Endothelial cell of umbilical vein (primary cell): ENCODE data around the gene AXIN2.

- PRO-cap: bidirectional peak, plus-strand start at chr17:64147291, minus-strand start at chr17:64147136
CAGE:
- cytosol, long polyA minus RNA: no peak
- cytosol, long polyA plus RNA: no peak
- long polyA plus RNA: no peak
- nucleus, long polyA minus RNA: no peak
- nucleus, long polyA plus RNA: no peak
Measured at GRCh38 chr17:64147188-64147909, 17.4 kb upstream of the ERN1 start.

- PRO-cap: bidirectional peak, plus-strand start at chr17:64344594, minus-strand start at chr17:64344307
CAGE:
- cytosol, long polyA minus RNA: no peak
- cytosol, long polyA plus RNA: no peak
- long polyA plus RNA: no peak
- nucleus, long polyA minus RNA: no peak
- nucleus, long polyA plus RNA: no peak
Measured at GRCh38 chr17:64344070-64344986, 46.3 kb downstream of the PECAM1 start.

GRCh38 chr17:64369636-64370150 lies 21.0 kb downstream of the PECAM1 start:
- PRO-cap: unidirectional peak, minus-strand start at chr17:64369987
CAGE:
- cytosol, long polyA minus RNA: no peak
- cytosol, long polyA plus RNA: no peak
- long polyA plus RNA: no peak
- nucleus, long polyA minus RNA: no peak
- nucleus, long polyA plus RNA: no peak

GRCh38 chr17:64418495-64419009 lies 27.9 kb upstream of the PECAM1 start:
- PRO-cap: unidirectional peak, minus-strand start at chr17:64418745; unidirectional peak, minus-strand start at chr17:64418793
CAGE:
- cytosol, long polyA minus RNA: no peak
- cytosol, long polyA plus RNA: no peak
- long polyA plus RNA: no peak
- nucleus, long polyA minus RNA: no peak
- nucleus, long polyA plus RNA: no peak

DNA sequence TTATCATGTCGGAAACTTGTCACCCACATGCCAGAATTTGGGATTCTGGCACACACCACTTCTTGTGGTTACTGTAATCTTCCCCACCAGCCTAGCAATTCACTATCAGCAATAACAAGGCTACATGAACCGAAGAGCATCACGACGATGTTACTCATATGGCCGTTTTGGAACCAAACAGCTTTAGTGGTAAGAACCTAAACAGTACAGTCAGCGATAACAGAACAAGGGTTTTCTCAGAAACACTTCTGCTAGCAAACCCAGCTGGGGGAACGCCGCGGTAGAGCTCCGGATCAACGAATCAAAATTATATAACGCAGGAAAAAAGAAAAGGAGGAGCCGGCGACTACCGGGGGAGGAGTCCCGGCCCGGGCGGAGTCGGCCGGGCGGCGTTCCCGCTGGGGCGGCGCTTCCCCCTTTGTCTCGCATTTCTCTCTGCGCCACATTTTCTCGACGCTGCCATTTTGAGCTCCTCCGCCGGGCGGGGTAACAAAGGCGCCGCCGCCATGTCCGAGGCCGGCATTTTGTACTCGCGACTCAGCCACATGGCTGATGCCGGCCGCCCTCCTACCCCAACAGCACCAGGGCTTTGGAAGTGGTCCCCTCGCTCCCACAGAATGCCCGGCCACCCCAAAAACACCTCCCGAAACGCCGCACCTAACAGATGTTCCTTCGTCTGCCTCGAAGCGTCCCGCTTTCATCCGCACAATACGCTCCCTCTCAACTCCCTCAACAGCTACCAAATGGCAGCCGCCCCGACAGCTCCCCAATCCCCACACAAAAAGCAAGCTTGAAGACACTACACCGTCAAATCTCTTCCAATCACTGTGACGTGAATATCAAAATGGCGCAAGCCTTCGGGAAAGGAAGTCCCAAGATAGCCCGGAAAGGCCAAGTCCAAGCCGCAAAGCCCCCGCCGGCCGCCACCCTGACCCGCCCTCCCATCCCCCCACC lies 723 bp downstream of the DDX5 start:
- PRO-cap: bidirectional peak, plus-strand start at position 429 of the sequence, minus-strand start at position 437 of the sequence; unidirectional peak, minus-strand start at position 779 of the sequence
CAGE:
- cytosol, long polyA minus RNA: start-site peak on the minus strand centred at position 847 of the sequence, 5 bp wide, 24 reads
- cytosol, long polyA plus RNA: no peak
- long polyA plus RNA: no peak
- nucleus, long polyA minus RNA: start-site peak on the plus strand centred at position 47 of the sequence, 71 bp wide, 5 reads
- nucleus, long polyA plus RNA: no peak

DNA sequence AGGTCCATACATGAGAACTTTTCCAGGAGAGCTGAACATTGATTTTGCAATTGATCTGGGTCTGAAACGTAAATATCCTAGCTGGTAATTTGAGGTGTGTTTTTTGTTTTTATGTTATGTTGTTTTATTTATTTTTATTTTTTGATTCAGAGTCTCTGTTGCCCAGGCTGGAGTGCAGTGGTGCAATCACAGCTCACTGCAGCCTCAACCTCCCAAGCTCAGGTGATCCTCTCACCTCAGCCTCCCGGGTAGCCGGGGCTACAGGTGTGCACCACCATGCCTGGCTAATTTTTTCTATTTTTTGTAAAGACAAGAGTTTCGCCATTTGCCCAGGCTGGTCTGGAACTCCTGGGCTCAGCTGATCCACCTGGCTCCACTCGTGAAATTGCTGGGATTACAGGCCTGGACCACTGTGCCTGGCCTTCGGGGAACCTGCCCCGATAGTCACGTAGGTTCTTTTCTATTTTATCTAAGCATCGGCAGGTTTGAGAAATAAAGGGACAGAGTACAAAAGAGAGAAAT lies 3.7 kb downstream of the CEP95 start:
- PRO-cap: no peak
CAGE:
- cytosol, long polyA minus RNA: no peak
- cytosol, long polyA plus RNA: no peak
- long polyA plus RNA: no peak
- nucleus, long polyA minus RNA: no peak
- nucleus, long polyA plus RNA: no peak

- PRO-cap: no peak
CAGE:
- cytosol, long polyA minus RNA: no peak
- cytosol, long polyA plus RNA: no peak
- long polyA plus RNA: no peak
- nucleus, long polyA minus RNA: no peak
- nucleus, long polyA plus RNA: no peak
Measured at GRCh38 chr17:64808294-64809072, 110.8 kb downstream of the LRRC37A3 start.

DNA sequence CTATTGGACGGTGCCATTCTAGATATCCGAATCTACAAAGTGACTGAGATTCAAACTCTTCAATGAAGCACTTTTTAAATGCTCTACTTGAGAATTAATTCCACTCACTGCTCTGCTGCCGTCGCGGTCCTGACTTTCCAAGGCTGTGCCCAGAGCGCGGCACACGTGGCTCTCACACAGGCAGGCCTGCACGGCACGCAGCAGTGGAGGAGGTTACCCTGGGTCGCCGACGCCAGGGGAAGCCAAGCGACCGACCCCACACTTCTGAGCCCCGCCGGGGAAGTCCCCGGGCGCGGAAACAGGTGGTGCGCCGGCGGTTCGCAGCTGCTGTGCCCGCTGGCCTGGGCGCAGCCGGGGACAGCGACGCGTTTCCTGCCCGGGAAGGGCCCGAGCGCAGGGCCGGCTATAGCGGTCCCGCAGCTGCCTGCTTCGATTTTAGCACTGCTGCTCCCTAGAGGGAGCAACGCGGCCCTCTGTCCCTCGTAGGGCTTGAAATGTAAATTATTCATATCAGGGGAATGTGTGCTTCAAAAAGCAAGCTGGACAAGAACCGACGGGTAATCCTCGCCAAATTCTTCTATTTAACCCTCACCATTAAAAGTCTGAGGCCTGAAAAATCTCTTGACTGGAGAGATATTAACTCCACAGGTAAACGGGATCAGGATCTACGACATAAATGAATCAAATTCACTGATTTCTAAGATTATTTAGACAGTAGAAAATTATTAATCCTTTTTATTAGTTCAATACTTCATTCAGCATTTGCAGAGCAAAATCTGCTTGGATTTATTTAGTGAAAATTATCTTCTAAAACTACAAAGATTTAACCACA lies 46.6 kb upstream of the LRRC37A3 start:
- PRO-cap: bidirectional peak, plus-strand start at position 447 of the sequence, minus-strand start at position 300 of the sequence
CAGE:
- cytosol, long polyA minus RNA: no peak
- cytosol, long polyA plus RNA: no peak
- long polyA plus RNA: no peak
- nucleus, long polyA minus RNA: no peak
- nucleus, long polyA plus RNA: no peak

DNA sequence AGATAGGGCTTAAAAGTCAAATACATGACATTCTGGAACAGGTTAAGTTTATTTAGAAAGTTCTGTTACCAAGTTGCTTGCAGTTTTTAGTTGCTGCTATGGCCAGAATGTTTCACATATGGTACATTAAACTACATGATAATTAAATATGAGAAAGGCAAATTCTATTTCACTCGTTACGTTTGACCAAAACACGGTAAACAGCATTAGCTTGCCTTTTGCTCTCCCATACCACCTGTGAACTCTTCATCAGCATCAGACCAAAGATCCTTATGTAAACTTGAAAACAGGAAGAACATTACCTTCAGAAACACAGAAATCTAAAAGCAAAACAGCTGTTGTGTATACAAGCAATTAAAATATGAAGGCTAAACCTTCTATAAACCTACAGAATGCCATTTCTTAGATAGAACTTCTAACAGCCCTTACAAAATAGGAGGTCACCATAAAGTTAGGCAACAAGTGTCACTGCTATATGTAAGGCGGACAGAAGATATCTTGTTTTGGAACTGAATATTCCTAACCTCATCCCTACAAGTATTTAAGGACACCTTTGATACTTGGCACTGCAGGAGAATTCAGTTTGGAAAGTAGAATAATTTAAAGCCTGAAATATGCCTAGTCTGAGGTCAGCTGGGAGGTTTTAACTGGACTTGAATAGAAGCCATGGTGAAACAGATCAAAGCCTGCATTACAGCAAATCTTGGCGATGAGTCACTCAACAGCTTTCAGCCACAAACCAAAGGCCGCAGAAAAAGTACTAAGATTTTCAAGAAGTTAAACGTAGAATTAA lies 43.0 kb downstream of the GNA13 start:
- PRO-cap: no peak
CAGE:
- cytosol, long polyA minus RNA: no peak
- cytosol, long polyA plus RNA: no peak
- long polyA plus RNA: no peak
- nucleus, long polyA minus RNA: no peak
- nucleus, long polyA plus RNA: no peak

GRCh38 chr17:65017129-65017687 lies 39.3 kb downstream of the GNA13 start:
- PRO-cap: no peak
CAGE:
- cytosol, long polyA minus RNA: no peak
- cytosol, long polyA plus RNA: no peak
- long polyA plus RNA: no peak
- nucleus, long polyA minus RNA: no peak
- nucleus, long polyA plus RNA: no peak

DNA sequence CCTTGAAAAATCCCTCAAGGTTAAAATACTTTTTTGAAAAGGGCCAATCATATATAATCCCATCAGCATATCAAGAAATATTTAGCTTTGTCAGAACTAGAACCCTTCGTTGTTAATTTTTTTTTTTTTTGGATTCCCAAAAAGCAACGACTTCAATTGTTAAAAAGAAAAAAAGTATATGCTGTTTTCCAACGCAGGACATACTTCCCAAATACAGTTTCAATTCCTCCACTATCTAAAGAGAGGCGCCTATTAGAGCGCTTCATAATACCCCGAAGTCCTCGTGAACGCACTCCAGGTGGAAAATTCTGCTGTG lies 20.9 kb downstream of the GNA13 start:
- PRO-cap: no peak
CAGE:
- cytosol, long polyA minus RNA: no peak
- cytosol, long polyA plus RNA: no peak
- long polyA plus RNA: no peak
- nucleus, long polyA minus RNA: no peak
- nucleus, long polyA plus RNA: no peak

GRCh38 chr17:65099933-65101083 lies 36.9 kb upstream of the RGS9 start:
- PRO-cap: bidirectional peak, plus-strand start at chr17:65100812, minus-strand start at chr17:65100724
CAGE:
- cytosol, long polyA minus RNA: no peak
- cytosol, long polyA plus RNA: no peak
- long polyA plus RNA: no peak
- nucleus, long polyA minus RNA: no peak
- nucleus, long polyA plus RNA: no peak

DNA sequence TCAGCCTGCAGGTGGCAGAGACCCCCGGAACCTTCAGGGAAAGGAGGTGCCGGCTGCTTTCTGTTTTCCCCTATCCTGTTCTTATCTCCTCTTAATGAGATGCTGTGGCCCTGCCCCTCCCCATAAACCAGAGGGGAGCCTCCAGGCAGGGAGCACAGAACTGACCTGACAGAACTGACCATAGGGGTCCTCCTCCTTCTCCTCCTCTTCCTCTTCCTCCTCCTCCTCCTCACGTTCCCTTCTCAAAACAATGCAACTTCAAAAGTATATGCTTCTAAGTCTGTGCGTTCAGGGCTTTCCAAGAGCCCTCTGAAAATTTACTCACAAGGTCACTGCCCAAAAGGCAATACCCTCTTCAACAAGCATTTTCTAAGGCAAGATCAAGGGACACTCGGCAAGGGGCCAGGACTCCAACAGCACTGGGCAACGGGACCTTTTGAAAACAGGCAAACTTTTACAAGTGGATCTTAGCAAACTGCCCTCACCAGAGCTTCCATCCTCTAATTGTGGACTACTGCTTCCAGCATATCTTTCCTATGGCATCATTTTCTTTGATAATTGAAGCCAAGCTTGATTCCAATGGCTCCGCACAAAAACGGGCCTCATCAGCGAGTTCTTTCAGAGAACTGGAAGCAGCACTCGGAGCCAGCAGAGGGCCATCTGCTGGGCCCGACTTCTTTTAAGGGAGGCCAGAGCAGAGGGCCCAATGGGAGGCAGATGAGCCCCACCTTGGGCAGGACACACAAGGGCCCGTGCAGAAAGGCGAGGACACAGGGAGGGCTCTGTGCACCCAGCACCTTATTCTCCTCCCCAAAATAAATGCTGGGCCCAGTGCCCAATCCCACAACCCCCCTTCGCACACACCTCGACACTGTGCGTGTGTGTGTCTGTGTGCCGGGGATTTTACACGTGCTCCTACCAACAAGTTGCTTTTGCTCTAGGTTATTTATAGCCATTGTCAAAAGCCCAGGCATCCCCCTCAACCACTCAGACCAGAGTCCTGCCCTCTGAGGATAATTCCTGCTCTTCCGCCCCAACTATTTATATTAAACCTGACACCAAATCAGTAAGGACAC lies 7.1 kb downstream of the AXIN2 start:
- PRO-cap: no peak
CAGE:
- cytosol, long polyA minus RNA: no peak
- cytosol, long polyA plus RNA: no peak
- long polyA plus RNA: no peak
- nucleus, long polyA minus RNA: no peak
- nucleus, long polyA plus RNA: no peak

DNA sequence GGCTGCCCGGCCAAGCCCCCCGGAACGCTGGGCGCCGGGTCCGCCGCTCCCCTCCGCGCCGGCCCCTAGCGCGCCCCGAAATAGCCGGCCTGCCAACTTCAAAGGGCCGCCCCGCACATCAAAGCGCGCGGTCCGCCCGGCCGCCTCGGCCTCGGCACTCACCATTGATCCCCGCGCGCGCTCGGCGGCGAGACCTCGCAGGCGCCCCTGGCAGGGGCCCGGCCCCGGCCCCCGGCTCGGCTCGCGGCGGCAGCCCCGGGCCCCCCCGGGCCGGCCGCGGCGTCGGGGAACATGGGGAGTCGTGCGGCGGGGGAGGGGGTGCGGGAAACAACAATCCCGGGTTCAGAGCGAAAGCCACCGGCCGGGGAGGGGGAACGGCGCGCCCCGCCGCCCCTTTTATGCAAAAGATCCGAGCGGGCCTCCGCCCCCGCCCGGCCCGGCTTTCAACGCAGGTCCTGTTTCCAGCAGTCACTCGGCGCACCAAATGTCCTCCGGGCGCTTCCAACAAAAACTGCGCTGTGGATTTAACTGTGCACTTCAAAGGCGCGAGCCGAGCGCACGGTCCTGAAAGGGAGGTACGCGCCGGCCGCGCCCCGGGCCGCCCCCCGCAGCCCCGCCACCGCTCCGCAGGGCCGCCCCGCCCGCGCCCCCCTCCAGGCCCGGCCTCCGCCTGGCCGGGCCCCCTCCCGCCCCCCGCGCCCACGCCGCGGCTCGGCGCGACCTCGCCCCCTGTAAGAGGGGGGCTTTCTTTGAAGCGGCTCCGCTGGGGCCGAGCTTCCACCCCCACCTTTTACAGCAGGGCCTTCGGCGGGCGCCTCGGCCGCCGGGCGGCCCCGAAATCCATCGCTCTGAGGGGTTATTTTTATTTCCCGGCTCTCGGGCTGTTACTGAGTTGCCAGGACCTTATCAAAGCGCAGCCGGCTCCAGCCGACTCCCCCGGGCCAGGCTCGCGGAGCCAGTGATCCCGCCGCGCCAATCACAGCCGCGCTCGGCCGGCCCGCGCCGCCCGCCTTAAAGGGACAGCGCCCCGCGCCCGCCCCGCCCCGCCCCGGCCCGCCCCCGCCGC lies at the start of gene AXIN2:
Gene AXIN2, minus strand, starts transcription at position 986 of the 1,066 bp plus-strand sequence.
- PRO-cap: bidirectional peak, plus-strand start at position 164 of the sequence, minus-strand start at position 166 of the sequence; bidirectional peak, plus-strand start at position 467 of the sequence, minus-strand start at position 485 of the sequence; bidirectional peak, plus-strand start at position 978 of the sequence, minus-strand start at position 960 of the sequence
CAGE:
- cytosol, long polyA minus RNA: no peak
- cytosol, long polyA plus RNA: no peak
- long polyA plus RNA: no peak
- nucleus, long polyA minus RNA: start-site peak on the minus strand centred at position 456 of the sequence, 248 bp wide, 19 reads; start-site peak on the minus strand centred at position 915 of the sequence, 91 bp wide, 37 reads
- nucleus, long polyA plus RNA: no peak

- PRO-cap: no peak
CAGE:
- cytosol, long polyA minus RNA: no peak
- cytosol, long polyA plus RNA: no peak
- long polyA plus RNA: no peak
- nucleus, long polyA minus RNA: no peak
- nucleus, long polyA plus RNA: no peak
Measured at GRCh38 chr17:66171758-66172236, 20.1 kb downstream of the CEP112 start.

- PRO-cap: no peak
CAGE:
- cytosol, long polyA minus RNA: no peak
- cytosol, long polyA plus RNA: no peak
- long polyA plus RNA: no peak
- nucleus, long polyA minus RNA: no peak
- nucleus, long polyA plus RNA: no peak
Measured at GRCh38 chr17:66187162-66188031, 4.5 kb downstream of the CEP112 start.

GRCh38 chr17:66309587-66310095 lies 7.2 kb downstream of the PRKCA start:
- PRO-cap: no peak
CAGE:
- cytosol, long polyA minus RNA: no peak
- cytosol, long polyA plus RNA: no peak
- long polyA plus RNA: no peak
- nucleus, long polyA minus RNA: no peak
- nucleus, long polyA plus RNA: no peak

GRCh38 chr17:66507534-66507893 lies 205.1 kb downstream of the PRKCA start:
- PRO-cap: no peak
CAGE:
- cytosol, long polyA minus RNA: no peak
- cytosol, long polyA plus RNA: no peak
- long polyA plus RNA: no peak
- nucleus, long polyA minus RNA: no peak
- nucleus, long polyA plus RNA: no peak

GRCh38 chr17:66539865-66540815 lies 237.7 kb downstream of the PRKCA start:
- PRO-cap: no peak
CAGE:
- cytosol, long polyA minus RNA: no peak
- cytosol, long polyA plus RNA: no peak
- long polyA plus RNA: no peak
- nucleus, long polyA minus RNA: no peak
- nucleus, long polyA plus RNA: no peak

DNA sequence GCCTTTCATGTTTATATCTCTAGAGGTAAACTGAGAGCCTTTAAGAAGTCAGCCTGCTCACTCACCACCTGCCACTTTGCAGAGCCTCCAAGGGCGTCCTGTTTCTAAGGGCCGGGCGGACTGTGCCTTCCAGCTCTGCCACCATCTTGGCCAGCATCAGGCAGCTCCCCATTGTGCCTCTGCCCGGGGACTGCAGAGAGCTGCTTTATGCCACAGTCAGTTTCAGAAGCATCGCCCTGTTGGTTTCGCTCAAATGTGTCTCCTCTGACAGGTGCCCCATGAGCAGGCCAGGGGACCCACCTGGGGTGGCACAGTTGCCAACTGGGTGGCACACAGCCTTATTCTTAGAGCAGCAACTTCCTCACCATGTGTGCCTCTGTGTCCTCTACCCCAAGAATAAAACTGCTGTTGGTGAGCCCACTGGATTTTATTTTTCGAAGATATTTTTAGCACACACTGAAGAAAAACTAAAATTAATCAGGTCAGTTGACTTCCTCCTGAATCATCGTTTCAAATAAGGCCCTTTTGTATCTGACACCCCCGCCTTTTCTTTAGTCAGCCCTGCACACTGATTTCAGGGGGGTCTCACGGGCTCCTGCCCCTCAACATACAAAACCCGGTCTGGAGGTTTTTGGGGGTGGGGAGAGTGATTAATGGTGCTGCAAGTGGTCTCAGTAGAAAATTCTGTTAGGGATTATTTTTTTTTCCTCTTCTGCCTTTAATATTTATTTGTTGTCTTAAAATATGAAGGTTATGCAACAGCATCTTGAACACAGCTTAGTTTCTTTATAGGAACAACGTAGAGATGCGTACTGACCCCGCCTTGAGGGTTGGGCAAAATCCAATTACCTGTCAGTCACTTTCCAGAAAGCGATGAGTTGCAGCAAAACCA lies 44.8 kb upstream of the CACNG5 start:
- PRO-cap: no peak
CAGE:
- cytosol, long polyA minus RNA: no peak
- cytosol, long polyA plus RNA: no peak
- long polyA plus RNA: no peak
- nucleus, long polyA minus RNA: no peak
- nucleus, long polyA plus RNA: no peak